Panc1 (cell line): Measurements from ENCODE around the genes CLEC2B, CLEC1B and EIF2S3B.

DNA sequence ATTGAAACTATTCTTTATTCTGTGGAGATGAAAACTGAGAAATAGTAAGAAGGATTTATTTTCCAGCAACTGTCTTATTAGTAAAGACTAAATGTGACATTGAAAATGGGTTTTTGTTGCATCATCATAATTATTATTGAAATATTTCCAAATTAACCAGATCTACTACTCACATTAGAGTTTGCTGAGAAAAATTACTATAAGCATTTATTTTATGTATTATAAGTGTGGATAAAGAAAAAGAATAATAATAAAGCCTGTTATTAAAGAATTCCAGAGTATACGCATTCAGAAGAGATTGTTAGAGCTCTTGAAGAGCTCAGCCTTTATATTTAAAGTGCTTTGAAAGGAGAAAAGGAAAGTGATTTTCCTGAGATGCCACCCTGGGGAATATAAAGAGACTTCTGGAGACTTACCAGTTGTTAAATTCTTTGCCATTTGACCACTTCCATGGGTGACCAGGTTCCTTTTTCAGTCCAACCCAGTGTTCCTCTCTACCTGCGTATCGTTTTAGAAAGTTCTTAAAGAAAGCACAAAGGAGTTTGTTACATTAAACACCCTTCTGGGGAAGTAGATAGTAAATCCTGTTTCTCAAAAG is 6.4 kb downstream of the CD69 start:
- RRBS, 2 experiments: no CpG with 5 or more reads among the region's 3 CpGs

DNA sequence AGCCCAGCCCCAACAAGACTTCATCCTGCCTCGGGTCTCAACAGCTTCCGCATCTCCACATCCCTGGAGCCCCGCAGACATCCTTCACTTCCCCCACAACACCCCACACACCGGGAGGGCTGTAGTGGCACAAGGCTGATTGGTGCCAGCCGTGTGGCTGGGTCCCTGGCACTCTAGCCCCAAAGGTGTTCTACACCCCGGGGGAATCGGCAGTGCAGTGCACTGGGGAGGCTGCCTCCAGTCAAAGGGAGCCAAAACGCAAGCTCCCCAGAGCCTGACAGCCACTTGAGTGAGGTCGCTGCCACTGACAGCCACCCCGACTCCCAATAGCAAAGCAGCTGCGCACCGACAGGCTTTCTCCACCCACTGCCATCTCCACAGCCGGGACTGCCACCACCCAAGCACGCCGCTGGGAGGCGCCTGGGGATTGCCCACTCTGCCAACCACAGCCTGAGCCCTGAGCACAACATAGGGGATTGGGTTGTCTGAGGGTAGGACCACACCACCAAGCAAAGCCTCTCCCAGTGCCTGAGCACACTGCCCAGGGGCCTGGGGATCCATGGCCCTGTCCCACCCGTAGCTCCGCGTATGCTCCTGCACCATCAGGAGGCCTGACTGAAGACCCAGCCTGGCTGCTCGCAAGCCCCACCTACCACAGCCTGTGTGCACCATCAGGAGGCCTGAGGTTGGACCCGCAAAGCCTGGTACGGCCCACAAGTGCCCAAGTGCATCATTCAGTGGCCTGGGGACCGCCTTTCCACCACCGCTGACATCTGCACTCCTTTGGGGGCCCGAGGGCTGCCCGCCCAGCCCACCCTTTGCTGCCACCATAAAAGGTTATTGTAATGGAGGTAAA is 13.1 kb upstream of the KLRF1 start:
- RRBS, 2 experiments: 2 to 13% methylated on average over 2 of the region's 26 CpGs

- RRBS, 2 experiments: no CpG with 5 or more reads among the region's 3 CpGs
Measured at GRCh38 chr12:9827609-9827932, 290 bp downstream of the KLRF1 start.

DNA sequence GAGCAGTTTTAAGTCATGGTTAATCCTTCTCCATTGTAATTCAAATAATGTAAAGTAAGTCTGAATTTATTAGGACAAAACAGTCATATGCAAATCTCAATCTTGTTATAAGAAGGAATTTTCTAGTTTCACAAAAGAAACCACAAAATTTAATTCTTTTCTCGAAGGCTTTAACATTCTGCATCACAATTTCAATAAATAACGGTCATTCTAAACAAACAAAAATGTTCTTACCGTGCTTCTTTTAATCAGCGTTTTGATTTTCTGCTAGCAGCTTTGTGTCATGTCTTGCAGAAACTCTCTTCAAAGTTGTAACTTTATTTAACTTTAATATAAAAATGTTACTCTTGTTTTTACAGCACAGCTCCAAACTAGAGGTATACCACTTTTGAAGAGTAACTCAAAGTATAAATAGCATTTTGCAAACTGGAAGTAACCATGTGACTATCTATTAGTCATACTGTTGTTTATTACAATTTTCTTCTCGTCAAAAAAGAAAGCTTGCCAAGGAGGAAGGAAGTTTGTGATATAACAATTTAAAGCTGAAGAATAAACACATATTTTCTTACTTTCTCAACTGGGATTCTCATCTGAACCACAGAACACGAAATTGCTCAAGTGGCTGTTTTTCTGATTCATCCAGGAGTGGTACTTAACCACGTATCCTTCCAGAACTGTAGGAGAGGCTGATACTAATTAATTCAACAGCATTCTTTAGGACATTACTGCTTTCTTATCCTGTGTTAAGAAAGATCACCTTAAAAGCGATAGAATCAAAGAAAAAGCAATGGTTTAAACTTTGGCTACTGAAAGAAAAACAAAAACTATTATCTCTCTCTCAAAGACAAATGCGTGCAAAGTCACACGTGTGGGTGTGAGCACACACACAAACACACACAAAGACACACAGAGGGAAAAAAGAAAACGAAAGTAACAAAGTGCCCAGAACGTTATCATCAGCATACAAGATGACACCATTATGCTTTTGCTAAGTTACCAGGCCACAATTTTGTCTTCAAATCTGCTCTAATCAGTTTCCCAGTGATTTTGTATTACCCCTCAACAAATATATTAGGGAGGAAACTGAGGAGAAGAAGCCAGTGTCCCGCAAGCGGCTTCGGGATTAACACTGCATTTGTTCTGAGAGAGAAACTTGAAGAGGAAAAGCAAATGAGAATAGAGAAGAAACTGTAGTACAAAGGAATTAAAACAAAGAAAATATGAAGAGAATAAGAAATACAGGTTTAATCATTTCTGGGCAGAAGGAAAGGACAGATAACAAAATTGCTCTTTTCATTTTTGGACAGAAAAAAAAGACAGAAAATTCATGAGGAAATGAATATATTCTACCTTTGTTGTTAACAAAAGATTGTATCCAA is at the start of gene CLEC2B:
CLEC2B (minus strand) TSS at position 384 of the 1,379 bp plus-strand sequence.
- RRBS, 2 experiments: no CpG with 5 or more reads among the region's 15 CpGs

DNA sequence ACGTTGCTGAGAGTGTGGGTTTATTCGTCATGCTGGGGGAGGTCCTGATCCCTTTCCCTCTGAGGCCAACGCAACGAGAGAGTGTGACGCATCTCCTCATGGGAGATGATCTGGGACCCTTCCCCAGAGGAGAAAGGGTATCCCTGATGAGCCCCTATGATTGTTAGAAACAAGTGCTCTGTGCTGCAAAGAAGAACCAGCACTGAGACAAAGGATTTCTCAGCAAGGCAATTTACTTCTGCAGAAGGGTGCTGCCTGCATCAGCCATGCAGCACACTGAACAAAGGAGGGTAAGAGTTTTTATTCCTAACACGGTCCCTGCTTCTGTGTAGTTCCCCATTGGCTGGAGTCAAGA is 21.4 kb downstream of the CLEC2A start:
- RRBS, 2 experiments: no CpG with 5 or more reads among the region's 6 CpGs

- RRBS, 2 experiments: no CpG with 5 or more reads among the region's 1 CpG
Measured at GRCh38 chr12:9951249-9951448, 19.0 kb upstream of the CLEC2A start.

GRCh38 chr12:9998972-9999432 is at the start of gene CLEC1B:
Gene CLEC1B, minus strand, starts transcription at chr12:9999121.
- RRBS, 2 experiments: no CpG with 5 or more reads among the region's 3 CpGs

DNA sequence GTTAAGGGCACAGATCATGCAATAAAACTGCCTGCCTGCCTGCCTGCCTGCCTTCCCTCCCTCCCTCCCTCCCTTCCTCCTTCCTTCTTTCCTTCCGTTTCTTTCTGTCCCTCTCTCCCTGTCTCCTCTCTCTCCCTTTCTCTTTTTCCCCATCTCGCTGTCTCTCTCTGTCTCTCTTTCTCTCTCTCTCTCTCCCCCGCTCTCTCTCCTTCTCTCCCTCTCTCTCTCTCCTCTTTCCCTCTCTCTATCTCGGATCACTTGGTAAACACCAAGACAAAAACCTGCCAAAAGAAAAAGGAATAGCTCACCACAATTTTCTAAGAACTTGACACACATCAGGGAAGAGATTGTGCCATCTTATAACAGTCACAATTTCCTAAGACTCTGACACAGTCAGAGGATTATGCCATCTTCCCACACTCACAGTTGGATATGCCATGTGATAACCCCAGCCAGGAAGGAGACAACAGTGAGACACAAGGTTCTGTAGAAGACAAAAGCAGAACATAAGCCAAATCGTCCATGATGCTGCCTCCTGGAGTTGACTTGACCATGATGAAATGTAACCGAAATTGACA is 2.9 kb upstream of the CLEC9A start:
- RRBS, 2 experiments: no CpG with 5 or more reads among the region's 6 CpGs

DNA sequence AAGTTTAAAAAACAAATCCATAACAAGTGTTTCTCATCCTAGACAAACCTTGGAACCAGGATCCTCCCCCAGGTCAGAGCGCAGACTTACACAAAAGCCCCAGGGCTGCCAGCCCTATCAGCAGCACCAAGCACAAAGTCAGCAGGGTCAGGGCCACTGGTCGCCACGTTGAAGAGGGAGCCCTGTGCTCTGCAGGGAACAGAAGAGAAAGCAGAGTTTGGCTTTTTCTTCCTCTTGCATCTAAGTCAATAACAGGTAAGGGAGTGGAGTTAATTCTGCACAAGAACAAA is 9.8 kb downstream of the CLEC1A start:
- RRBS, 2 experiments: no CpG with 5 or more reads among the region's 3 CpGs

DNA sequence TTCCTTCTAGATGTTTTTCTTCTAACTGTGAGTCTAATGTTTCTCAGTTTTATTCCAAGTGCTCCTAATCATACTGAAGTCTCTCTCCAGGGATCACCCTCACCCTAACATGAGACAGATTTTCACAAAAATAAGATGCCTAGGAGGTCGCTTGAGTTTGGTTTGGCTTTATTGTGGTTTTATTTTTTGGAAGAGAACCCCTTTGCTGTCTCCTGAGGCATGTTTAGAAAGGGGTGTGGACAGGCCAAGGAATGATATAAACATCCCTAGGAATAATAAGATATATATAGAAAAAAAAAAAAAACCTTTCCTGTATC is 5.7 kb downstream of the CLEC1A start:
- RRBS, 2 experiments: no CpG with 5 or more reads among the region's 1 CpG

DNA sequence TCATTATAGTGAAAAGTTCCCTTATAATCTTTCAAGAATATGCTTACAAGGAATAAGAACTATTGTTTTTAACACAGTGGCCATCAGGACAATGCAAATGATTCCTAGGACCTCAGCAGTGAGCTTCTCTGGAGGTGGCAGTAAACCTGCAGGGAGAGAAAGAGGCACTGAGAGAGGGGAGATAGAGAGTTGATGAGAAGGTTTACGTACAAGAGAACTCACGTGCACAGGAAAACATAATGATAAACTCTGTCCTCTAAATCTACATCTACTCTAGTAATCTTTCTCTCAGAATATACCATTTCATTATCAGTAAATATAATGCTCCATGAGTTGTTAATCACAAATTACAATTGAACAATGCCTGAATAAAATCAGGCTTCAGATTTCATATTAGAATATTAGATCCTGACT is 685 bp downstream of the KLRC4 start:
- RRBS, 2 experiments: no CpG with 5 or more reads among the region's 2 CpGs

DNA sequence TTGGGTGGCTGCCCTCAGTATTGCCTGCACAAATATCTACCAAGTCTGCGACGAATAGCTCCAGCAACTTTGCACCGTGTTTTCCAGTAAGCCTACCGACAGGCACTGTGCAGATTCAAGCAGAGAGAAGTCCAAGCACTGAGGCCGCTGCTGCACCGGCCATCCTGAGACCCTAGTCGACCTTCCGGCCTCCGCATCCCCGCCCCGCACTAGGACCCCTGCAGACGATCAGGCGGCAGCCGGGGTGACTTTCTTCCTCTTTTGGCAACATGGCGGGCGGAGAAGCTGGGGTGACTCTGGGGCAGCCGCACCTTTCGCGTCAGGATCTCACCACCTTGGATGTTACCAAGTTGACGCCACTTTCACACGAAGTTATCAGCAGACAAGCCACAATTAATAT is at the start of gene EIF2S3B:
EIF2S3B (plus strand) TSS at position 257 of the 400 bp plus-strand sequence.
- RRBS, 2 experiments: 66 to 90% methylated on average over 4 of the region's 21 CpGs

DNA sequence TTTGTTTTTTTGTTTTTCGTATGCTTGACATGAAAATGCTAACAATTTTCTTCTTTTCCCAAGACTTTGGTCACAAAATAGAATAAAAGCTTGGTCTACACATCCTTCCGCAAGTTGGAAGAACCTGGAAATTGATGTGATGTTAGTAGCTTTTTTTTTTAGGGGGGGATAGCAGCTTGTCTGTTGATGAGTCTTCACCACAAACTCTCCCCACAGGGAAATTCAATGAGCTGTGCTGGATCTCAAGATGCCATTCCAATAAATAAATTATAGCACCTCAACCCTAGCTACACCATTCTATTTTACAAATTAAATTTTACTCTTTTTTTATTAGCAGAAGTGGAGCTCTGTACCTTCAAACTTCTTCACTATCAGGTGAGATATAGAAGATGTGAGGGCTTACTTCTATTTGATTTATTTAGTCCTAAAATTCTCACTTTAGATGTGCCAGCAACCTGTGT is 2.9 kb upstream of the TAS2R20 start:
- RRBS, 2 experiments: no CpG with 5 or more reads among the region's 2 CpGs

- RRBS, 2 experiments: no CpG with 5 or more reads among the region's 3 CpGs
Measured at GRCh38 chr12:11163128-11164122, 7.6 kb upstream of the SMIM10L1 start.

- RRBS, 2 experiments: no CpG with 5 or more reads among the region's 12 CpGs
Measured at GRCh38 chr12:11555647-11556716, 93.5 kb upstream of the ETV6 start.

DNA sequence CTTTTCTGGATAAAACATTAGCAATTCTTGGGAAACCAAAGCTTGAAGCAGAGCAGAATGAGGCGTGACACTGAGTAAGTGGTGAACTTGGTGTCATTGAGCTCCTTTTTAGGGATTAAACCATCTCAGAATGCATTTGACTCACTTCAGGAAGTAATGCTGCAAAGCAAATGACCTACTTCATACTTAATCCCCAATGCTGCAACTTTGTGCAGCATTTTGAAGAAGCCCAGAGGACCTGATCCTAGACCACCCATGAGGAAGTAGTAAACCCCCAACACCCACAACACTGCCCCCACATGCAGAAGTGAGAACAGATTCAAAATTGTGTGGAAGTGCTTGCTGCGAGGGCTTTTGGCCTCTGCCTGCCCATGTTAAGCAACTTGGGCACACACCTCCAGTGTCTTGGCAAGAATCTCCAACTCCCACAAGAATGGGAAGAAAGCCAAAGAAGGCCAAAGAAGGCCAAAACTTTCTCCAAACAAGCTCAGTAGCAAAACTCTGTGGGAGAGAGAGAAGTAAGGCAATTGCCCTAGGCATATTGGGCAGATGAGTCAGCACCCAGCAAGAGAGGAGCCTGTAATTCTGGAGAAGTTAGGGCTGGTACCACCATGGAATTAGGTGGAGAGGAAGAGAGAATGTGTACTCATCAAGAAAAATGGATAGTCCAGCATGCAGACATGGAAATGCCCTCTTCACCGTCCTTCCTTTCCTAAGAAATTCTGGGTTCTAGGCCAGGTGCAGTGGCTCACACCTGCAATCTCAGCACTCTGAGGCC is 69.2 kb upstream of the ETV6 start:
- RRBS, 2 experiments: no CpG with 5 or more reads among the region's 3 CpGs

DNA sequence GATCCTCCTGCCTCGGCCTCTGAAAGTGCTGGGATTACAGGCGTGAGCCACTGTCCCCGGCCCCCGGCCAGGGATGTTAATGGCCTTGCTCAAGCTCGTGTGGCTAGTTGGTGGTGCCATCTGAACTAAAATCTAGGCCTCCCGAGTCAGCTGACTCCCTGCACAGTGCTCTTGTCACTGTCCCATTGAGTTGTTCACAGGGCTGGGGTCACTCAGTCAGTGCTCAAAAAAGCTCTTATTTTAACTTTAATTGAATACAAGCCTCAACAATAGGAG is 8.9 kb downstream of the ETV6 start:
- RRBS, 2 experiments: no CpG with 5 or more reads among the region's 6 CpGs

DNA sequence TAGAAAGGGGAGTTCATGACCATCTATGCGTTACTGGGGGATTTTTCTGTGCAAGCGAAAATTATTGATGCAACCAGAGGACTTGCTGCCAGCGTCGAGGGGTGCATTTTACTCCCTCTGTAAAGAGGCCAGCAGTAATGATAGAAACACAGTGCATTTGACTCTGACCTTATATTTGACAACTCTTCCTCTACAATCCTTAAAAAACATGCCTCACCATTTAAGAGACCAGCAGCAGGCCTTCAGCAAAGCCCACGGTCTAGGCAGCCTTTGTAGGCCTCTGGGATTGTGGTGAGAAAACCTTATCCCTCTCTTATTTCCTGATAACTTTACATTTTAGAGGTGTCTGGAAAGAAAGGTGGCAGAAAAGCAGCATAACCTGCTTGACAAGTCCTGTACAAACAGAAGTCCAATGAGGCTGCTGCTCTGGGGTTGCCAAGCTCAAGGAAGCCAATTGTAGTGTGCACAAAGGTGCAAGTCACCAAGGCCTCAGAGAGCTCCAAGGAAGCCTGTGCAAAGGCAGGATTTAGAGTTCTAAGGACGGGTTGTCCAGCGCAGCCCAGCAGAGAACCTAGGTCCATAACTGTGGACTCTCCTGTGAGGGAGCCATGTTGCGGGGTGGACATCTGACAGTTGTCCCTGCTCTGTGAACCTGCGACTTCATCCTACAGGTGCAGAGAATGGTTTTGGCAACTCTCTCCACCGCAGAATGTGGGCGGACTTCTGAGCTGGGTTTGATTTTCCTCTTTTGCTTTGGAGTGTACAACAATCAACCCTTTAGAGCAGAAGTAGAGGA is 80.7 kb downstream of the ETV6 start:
- RRBS, 2 experiments: no CpG with 5 or more reads among the region's 11 CpGs

DNA sequence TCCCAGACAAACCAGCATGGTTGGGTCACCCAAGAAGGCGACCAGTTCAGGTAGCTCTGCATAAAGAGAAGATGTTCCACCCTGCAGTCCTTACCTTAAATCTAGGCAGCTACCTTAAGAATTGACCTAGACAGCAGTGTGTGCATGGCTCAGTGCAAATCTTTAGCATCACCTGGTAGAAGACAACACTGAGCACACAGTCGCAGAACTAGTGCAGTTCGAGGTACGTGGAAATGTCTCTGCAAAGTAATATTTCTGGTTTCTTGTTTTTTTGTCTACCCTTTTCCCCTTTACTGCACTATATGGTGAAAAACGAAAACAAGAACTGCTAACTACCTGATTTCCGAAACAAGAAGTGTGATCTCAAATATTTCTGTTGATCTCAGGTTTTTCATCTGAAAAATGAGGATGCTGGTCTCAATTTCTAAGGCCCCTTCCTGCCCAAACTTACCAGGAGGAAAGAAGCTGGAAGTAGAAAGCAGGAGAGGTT is 82.5 kb downstream of the ETV6 start:
- RRBS, 2 experiments: no CpG with 5 or more reads among the region's 6 CpGs

DNA sequence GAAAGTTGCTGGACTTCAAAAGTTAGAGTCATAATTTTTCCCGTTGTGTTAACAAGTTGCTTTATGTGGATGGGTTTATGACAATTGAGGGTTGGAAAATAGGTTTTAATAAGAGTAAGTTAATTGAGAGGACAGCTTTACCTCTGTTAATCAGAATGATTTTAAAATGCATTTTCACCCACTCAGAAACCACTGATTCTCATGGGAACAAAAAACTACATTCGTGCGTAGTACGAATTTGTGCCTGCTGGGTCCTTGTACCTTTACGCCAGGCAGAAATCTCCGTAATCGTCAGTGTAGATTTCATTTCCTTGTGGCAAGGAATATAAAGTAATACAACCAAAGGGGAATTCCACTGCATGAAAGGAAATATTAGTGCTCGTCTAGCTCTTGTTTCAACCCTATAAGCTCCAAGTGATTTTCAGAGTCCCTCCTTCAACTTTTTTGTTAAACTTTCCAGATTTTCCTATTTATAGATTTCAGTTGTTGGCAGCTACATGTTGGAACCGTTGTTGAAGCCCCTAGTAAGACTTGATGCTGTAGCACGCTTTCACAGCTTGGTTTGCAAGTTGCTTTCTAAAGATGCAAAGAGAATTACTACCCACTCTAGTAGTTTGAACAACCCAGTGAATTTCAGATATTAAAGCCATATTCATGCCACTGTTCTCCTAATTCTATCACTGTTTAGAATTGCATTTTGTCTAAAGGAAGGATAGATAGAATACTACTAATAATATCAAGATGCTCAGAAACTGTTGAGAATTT is 90.6 kb downstream of the ETV6 start:
- RRBS, 2 experiments: no CpG with 5 or more reads among the region's 10 CpGs